Natural killer cell (primary cell): ENCODE measurements around a stretch of chr5.

GRCh38 chr5:151005137-151005986 lies 15.0 kb upstream of the GPX3 start:
- PRO-cap = no peak

- PRO-cap = no peak
Observed at GRCh38 chr5:151021154-151021520, 746 bp downstream of the GPX3 start.

DNA sequence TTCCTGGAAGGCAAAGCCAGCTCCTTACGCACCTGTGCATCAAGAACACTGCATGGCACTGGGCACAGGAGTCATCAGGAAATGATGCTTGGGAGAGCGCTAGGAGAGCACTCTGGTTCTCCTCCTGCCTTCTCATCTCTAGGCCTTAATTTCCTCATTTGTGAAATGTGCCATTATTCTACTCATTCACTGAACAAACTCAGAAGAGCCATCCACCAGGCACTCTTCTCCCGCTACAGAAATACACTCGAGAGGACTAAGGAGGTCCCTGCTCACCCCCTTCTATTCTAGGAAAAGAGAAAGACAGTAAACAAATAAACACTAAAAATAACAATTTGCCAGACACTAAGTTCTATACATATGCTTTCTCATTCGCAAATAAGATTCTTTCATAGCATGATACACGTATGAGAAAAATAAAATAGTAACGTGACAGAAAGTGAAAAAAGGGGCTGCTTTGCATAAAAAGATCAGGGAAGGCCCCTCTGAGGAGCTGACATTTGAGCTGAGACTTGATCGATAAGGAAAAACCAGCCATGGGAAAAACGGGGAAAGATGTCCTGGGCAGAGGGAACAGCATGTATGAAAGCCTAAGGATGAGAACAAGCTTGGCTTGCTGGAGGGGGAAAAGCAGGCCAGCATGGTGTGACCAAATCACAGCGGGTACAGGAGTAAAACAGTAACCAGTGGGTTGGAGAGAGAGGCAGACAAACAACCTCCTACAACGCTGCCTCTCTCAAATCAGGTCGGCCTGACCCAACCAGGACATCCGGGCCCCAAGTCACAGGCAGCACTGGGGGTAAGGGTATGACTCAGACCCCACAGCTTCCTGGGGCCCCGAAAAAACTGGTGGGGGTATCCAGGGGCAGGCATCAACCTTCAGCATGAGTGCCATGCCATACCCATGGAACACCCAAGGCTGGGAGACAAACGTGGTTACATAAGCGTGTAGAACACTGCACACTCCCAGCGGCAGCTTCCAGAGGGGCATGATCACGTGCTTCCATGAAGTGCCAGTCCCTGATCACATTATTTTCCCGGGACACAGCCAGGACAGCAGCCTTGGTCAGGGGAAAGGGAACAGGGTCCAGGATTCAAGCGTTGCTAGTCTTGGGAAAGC lies 2.3 kb downstream of the TNIP1 start:
- PRO-cap = bidirectional peak, plus-strand start at position 679 of the sequence, minus-strand start at position 712 of the sequence

DNA sequence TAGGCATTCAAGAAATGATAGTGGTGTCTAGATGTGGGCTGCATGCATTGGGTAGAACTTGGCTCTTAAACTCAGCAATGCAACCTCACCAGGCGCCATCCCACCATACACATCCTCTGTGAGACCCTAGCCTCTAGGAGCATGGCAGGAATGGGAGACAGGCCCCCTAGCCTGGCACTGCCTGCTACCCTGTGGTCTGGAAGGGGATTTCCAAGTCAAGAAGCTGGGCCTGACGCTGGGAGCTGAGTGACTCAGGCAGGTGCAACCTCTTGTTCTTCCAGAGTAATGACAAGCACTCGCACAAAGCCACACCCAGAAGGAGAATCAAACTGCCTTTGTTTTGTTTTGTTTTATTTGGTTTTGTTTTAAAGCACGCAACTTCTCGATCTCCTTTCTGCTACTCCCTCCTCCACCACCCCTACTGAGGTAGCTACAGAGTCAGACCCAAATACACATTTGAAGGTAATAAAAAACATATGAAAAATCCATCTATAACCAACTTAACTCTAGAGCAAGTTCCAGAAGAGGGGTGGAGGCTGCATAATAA lies 2.5 kb upstream of the TNIP1 start:
- PRO-cap = no peak

GRCh38 chr5:151118858-151119390 lies 38.1 kb upstream of the TNIP1 start:
- PRO-cap = no peak

GRCh38 chr5:151240924-151241252 lies 12.1 kb upstream of the GM2A start:
- PRO-cap = no peak

- PRO-cap = no peak
Observed at GRCh38 chr5:151267334-151268390, 14.7 kb downstream of the GM2A start.

DNA sequence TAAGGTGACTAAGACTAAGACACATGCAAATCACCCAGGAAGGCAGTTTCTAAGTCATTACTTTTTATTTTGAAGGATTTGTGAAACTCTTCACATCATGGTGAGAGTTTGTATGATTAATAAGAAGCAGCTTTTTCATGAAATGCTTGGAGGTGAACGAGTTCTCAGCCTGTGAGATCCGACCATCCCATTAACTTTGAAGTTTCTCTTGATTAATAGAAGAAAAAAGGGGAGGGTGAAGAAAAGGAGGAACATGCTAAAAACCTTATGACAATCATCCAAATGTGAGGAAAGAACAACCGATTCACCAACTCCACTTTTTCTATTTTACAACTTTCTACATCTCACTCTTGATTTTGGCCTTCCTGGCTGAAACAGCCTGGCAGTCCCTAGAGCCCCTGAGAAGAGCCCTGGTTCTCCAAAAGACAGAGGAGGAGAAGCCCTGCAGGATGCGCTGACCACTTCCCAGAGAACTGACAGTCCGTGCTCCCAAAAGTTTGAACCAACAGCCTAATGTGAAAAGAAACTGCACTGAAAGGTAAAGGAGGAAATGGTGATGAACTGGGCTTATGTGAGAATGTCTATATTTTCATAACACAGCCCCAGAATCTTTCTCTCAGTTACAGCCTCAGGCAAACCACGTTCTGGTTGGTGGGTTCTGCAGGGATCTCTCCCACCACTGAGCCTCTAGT lies 24.2 kb downstream of the SPARC start:
- PRO-cap = no peak

- PRO-cap = no peak
Observed at GRCh38 chr5:151675584-151676014, 11.1 kb downstream of the SPARC start.

DNA sequence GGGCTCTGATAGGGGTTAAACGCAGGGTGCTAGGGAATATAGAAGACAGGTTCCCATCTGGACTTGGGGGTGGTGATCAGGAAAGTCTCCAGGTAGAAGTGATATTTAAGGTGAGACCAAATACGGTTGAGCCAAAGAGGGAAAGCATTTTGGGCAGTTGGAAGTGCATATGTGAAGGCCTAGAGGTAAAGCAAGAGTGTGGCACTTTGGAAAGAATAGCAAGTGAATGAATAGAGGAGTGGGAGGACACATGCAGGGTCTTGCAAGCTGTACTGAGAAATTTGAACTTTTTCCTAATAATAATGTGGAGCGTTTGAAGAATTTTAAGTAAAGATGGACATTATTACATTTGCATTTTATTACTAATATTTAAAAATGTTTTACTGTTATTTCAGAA lies 59.4 kb downstream of the GLRA1 start:
- PRO-cap = no peak

- PRO-cap = no peak
Observed at GRCh38 chr5:152861332-152861734, 456.3 kb upstream of the NMUR2 start.

- PRO-cap = no peak
Observed at GRCh38 chr5:154028053-154028547, 10.6 kb downstream of the FAM114A2 start.

DNA sequence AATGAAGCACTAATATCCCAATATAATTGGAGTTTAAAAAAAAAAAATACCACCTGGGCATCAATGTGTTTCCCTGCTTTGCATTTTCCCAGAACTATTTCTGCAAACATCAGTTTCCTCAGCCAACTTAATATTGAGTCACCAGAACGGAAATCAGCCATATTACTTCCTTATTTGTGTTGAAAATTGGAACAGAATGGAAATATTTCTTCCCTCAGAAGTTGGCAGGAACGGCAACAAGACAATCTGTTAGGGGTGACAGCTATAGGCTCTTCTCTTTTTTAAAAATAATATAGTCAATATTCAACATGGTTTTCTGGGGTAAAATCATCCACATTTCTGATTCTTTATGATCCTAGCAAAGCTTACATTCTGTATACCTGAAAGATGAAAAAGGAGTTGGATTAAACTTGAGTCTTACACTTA lies 4.0 kb downstream of the MFAP3 start:
- PRO-cap = no peak

- PRO-cap = no peak
Observed at GRCh38 chr5:154389875-154390381, 55.9 kb upstream of the SAP30L start.

GRCh38 chr5:154444817-154445238 lies 969 bp upstream of the SAP30L start:
- PRO-cap = no peak

GRCh38 chr5:154754275-154755272 lies 603 bp upstream of the LARP1 start:
- PRO-cap = bidirectional peak, plus-strand start at chr5:154755381, minus-strand start at chr5:154755123

GRCh38 chr5:154760958-154761794 lies 6.0 kb downstream of the LARP1 start:
- PRO-cap = no peak

- PRO-cap = no peak
Observed at GRCh38 chr5:154774216-154774833, 19.1 kb downstream of the LARP1 start.

GRCh38 chr5:154787967-154788761 lies 33.0 kb downstream of the LARP1 start:
- PRO-cap = no peak

GRCh38 chr5:155192937-155193317 lies 179.4 kb downstream of the KIF4B start:
- PRO-cap = no peak